ENCODE results near the genes ADD2 and CD207.

DNA sequence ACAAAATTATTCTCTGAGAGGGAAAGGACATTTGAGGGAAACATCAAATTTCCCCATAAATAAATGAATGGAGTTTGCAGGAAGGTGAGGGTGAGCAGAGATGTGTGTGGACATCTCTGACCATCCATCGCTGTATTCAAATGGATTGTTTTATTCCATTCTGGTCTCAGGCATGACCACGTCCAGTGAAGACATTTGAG, 45.0 kb downstream of the BMP10 start:
- RRBS = no CpG with 5 or more reads among the region's 2 CpGs

DNA sequence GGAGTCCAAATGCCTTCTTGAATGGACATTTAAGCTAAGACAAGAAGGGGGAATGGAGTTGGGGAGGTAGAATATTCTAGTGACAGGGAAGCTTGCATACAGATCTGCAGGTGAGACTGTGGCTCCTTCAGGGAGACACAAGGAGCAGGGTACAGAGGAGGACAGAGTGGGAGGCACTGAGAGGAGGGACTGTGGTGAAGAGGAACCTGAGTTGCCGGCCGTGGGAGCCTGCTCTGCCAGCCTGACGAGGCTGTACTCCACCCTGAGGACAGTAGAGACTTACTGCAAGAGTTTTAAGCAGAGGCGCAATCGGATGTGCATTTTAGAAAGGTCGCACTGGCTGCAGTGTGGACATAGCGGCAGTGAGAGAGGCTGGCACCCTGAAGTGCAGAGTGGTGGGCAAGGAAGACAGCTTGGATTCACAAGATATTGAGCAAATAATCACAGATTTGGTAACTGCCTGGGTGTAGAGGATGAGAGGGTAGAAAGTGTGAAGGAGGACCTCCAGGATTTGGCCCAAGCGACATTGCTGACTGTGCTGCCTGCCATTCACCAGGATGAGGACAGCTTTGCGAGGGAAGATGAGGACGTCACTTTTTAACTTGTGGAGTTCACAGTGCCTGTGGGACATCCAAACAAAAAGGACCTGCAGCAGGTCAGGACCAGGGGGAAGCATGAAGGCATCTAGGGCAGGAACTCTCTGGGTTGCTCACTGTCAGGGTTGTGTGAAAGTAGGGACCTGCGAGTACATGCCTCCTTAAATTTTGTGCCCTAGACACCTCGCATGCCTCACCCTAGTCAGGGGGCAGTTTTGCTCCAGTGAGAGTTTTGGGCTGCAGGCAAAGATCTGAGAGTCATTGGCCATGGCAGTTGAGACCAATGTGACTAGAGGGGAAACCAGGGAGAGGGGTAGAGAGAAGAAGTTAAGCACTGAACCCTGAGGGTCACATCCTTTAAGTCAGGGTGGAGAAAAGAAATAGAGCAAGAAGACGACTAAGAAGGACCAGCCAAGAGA, 185.5 kb downstream of the GFPT1 start:
- RRBS = no CpG with 5 or more reads among the region's 13 CpGs

DNA sequence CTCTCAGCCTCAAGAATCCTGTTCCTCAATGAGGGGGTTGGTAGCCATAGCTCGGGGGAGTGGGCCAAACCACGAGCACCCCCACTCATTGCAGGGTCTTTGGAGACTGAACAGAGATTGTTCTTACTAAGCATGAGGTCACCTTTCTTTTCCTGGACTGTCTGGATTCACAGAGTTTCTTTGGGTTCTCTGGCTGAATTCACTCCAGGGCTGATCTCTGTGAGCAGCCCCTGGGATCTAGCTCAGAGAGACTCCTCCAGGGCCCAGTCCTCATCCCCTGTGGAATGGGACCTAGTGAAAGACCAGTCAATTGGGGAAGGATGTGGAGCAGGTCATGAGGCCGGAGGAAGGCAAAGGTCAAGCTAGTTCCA, 161.0 kb downstream of the GFPT1 start:
- RRBS = no CpG with 5 or more reads among the region's 3 CpGs

DNA sequence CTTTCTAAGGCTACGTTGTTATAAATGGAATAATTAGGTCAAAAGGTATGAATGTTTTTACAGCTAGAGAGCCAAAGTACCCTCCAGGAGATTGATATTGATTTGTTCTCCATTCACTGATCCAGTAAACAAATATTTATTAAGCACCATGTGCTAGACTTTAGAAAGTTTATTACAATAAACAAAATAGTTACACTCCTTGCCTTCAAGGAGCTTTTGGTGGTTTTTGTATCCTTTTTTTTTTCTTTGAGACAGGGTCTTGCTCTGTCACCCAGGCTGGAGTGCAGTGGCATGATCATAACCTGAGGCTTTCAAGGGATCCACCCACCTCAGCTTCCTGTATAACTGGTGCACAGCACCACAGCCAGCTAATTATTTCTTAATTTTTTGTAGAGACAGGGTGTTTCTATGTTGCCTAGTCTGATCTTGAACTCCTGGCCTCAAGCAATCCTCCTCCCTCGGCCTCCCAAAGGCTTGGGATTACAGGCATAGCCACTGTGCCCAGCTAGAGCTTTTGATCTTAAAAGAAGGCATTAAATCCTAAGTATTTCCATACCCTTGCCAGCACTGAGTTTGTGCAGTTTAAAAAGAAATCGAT, 6.8 kb upstream of the AAK1 start:
- RRBS = no CpG with 5 or more reads among the region's 3 CpGs

DNA sequence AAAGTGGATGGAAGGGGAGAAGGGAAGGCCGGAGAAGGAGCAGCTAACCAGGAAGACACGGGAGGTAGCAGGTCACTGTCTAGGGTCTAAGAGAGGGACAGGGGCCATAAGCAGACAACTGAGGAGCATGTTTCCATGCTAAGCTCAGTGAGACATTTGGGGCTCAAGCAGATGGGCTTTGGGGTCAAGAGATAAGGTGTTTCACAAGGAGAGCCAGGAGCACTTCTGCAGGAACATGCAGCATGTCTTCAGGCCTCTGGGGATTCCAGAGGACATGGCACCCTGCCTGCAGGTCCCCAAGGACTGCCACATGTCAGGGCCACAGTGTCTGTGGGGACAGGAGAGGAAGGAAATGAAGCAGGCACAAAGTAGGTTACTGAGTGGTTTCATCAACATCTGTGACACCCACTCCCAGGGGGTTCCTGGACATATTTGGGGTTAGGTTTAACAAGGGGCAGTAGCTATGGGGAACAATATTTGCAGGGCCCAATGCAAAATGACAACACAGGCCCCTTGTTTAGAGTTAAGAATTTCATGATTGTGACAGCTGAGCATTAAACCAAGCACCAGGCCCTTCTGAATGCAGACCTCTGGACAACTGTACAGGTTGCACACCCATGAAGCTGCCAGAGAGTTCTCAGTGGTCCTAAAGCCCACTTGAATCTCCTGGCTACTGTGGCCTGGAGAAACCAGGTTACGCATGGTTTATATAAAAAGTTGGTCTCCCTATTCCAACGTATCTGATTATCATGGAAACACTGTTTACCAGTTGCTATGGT, 48.4 kb upstream of the ANXA4 start:
- RRBS = no CpG with 5 or more reads among the region's 4 CpGs

- RRBS = no CpG with 5 or more reads among the region's 12 CpGs
Measured at GRCh38 chr2:69804435-69804929, 25.0 kb upstream of the GMCL1 start.

GRCh38 chr2:70029740-70030591, 57.3 kb upstream of the PCBP1 start:
- RRBS = no CpG with 5 or more reads among the region's 5 CpGs

- RRBS = no CpG with 5 or more reads among the region's 6 CpGs
Measured at GRCh38 chr2:70070713-70071134, 16.6 kb upstream of the PCBP1 start.

DNA sequence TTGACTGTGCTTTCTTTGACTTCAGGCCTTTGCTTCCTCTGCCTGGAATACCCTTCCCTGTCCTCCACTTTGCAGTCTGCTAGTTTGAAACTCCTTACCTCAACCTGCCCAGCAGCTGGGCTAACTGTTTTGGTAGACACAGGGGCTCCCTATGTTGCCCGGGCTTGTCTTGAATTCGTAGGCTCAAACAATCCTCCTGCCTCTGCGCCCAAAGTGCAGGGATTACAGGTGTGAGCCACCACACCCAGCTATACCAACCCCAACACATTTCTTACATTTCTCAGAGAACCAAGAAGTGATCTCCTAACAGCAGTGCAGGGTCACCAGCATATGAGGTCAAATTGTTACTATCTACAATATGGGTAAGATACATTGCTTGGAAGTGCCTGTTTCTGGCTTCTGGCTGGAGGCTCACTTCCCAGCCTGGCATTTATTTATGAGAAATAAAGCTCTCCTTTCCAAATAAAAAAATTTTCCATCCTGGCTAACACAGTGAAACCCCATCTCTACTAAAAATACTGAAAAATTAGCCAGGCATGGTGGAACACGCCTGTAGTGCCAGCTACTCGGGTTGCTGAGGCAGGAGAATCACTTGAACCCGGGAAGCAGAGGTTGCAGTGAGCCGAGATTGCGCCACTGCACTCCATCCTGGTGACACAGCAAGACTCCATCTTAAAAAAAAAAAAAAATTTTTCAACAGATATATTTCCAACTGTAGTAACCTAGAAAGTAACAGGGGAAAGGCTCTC, 6.3 kb upstream of the PCBP1 start:
- RRBS = no CpG with 5 or more reads among the region's 8 CpGs

DNA sequence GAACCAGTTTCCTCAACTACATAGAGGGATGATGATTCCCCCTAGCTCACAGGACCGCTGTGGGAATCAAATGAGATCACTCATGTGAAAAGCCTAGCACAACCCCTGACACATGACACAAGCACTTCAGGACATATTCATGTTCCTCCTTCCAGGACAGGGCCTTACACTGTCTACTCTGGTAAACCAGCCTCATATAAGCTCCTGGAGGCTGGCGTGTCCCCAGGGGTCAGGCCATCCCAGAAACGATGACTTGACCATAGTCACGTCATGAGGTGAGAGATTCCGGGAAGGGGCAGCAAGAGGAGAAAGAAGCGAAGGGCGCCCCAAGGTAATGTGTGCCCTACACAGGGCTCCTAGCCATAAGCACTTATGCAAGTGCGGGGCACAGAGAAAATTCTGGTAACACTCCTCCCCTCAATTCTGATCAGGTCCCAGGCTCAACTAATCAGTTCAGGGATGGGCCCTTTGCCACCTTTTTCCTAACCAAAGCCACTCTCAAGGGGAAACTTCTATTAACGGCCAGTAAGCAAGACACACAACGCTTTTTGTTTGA, 49.4 kb downstream of the C2orf42 start:
- RRBS = no CpG with 5 or more reads among the region's 10 CpGs

- RRBS = 19% methylated on average over 4 of the region's 42 CpGs
Measured at GRCh38 chr2:70258301-70259172, 600 bp downstream of the PCYOX1 start.

GRCh38 chr2:70292634-70293608, 619 bp downstream of the SNRPG start:
- RRBS = 3% methylated on average over 16 of the region's 39 CpGs

DNA sequence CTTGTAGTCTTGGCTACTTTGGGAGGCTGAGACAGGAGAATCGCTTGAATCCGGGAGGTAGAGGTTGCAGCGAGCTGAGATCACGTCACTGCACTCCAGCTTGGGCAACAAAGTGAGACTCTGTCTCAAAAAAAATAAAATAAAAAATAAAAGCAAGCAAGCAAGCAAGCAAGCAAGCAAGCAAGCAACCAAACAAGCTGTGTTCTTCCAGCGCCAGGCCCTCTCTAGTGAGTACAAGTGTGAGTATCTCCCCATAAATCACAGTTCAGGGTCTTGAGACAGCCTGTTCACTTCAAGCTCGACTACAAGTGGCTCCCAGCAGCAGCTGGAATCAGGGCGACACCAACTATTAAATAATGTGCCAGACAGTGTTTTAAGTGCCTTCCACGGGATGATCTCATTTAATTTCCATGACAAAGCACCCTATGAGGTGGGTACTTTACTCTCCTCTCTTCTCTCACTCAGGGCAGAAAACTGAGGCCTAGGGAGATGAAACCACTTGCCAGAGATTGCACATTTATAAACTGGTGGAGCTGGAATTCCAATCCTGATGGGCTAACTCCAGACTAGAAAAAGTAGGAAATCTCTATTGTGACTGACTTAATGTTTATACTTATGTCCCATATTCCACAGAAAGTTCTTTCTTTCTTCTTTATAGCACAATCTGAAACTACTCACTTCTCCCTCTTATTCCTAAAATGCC, 2.6 kb upstream of the FAM136A start:
- RRBS = no CpG with 5 or more reads among the region's 8 CpGs

DNA sequence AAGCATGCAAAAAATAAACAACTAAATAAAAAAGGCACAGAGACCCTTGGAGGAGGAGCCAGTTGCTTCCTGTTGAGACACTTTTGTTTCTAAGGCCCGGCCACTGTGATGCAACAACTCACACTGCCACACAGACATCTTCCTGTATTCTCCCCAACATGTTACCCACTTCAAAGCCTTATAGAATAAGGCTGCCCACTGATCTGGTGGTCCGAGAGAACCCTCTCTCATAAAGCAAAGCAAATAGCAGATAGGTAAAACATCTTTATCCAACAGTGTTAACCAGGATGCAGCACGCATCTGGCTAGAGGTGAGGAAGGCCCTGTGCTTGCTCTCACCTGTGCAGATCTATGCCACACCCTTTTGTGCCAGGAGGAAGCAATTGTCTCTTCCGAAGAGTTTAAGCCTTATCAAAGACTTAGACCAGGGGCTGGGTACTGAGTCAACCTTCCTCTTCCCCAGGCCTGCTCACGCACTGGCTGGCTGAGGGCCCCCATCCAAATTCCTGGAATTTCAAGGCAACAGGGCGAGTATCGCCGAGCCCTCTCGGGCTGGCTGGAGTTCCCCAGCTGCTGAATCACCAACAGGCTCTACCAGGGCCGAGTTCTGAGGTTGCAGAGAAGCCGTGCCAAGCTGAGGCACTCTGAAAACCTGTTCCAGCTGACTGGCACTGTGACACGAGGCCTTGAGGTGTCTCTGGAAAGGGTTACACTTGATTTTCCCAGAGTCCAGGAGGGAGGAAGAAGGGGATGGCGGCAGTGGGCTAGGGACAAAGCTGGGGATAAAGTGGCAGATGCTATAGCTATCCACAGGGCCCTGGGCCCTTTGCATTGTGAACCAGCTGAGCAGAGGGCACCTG, 29.4 kb downstream of the TGFA start:
- RRBS = no CpG with 5 or more reads among the region's 13 CpGs

DNA sequence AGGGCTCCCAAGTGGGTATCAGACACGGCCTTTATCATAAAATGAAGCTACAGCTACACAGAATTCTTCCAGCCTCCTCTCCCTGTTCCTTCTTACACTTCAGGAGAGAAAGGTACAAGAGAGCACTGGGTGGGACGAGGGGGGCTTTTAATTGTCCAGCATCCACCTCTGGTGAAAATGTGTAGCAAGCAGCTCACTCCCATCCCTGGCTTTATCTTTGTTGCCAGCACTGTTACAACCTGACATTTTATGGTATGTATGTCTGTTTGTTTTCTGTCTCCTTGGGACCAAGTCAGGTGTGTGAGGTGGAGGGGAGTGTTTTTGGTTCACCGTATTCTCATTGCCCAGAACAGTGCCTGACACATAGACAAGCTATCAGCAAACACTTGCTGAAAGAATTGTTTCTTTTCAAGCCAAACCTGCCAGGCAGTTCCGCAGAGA, 24.8 kb downstream of the TGFA start:
- RRBS = no CpG with 5 or more reads among the region's 4 CpGs

- RRBS = 2% methylated on average over 47 of the region's 101 CpGs
Measured at GRCh38 chr2:70767330-70768350, at the start of gene ADD2. TSS of gene ADD2 (minus strand) at chr2:70768200.

- RRBS = no CpG with 5 or more reads among the region's 5 CpGs
Measured at GRCh38 chr2:70835584-70835990, at the start of gene CD207. TSS of gene CD207 (minus strand) at chr2:70835816.

GRCh38 chr2:70901808-70902422, 1.5 kb downstream of the VAX2 start:
- RRBS = 31% methylated on average over 8 of the region's 19 CpGs

DNA sequence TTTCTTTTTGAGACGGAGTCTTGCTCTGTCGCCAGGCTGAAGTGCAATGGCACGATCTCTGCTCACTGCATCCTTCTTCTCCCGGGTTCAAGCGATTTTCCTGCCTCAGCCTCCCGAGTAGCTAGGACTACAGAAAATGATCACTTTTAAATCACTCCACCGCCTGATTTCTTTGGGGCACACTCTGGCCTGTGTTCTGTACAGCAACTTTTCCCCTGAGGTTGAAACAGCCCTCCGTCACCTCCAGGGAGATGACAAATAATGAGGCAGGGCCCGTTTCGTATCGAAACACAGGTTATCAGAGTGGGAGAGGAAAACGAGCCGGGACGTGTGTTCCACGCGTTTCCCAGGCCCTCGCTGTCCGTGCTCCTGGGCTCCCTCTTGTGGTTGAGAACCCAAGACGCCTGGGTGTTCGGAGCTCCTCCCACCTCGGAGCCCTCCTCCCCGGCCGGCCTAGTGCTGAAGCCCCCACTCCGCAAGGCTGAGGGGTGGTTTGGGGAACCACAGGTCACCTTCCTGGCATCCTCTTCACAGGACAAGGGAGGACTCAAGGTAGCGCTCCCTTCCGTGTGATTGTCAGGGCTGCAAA, 12.6 kb downstream of the ATP6V1B1 start:
- RRBS = no CpG with 5 or more reads among the region's 26 CpGs

Data from GM19239 (cell line).